GM19240 (cell line): ENCODE measurements around a stretch of chr2.

- RRBS: no CpG with 5 or more reads among the region's 2 CpGs
Measured at GRCh38 chr2:200592315-200593195, 6.7 kb downstream of the AOX1 start.

- RRBS: no CpG with 5 or more reads among the region's 5 CpGs
Measured at GRCh38 chr2:200624344-200625060, 38.7 kb downstream of the AOX1 start.

GRCh38 chr2:200712975-200713888 lies 98.5 kb upstream of the BZW1 start:
- RRBS: no CpG with 5 or more reads among the region's 19 CpGs

GRCh38 chr2:200765363-200766080 lies 46.2 kb upstream of the BZW1 start:
- RRBS: no CpG with 5 or more reads among the region's 3 CpGs

- RRBS: no CpG with 5 or more reads among the region's 3 CpGs
Measured at GRCh38 chr2:200815295-200815697, 3.6 kb downstream of the BZW1 start.

GRCh38 chr2:200832689-200833156 lies 21.0 kb downstream of the BZW1 start:
- RRBS: no CpG with 5 or more reads among the region's 3 CpGs

DNA sequence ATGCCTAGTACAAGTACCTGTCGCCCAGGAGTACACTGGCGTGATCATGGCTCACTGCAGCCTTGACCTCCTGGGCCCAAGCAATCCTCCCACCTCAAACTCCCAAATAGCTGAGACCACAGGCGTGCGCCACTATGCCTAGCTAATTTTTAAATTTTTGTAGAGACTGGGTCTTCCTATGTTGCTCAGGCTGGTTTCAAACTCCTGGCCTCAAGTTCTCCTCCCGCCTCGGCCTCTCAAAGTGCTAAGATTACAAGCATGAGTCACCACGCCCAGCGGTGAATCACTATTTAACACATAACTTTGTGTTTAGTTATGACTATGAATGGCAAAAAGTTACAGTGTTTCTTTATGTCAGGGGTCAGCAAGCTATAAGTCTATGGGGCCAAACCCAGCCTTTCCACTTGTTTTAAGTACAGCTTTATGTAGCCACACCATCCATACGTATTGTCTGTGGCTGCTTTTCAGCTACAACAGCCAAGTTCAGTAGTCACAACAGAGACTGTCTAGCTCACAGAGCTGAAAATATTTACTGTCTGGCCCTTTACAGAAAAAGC lies 18.8 kb downstream of the ORC2 start:
- RRBS: no CpG with 5 or more reads among the region's 9 CpGs

DNA sequence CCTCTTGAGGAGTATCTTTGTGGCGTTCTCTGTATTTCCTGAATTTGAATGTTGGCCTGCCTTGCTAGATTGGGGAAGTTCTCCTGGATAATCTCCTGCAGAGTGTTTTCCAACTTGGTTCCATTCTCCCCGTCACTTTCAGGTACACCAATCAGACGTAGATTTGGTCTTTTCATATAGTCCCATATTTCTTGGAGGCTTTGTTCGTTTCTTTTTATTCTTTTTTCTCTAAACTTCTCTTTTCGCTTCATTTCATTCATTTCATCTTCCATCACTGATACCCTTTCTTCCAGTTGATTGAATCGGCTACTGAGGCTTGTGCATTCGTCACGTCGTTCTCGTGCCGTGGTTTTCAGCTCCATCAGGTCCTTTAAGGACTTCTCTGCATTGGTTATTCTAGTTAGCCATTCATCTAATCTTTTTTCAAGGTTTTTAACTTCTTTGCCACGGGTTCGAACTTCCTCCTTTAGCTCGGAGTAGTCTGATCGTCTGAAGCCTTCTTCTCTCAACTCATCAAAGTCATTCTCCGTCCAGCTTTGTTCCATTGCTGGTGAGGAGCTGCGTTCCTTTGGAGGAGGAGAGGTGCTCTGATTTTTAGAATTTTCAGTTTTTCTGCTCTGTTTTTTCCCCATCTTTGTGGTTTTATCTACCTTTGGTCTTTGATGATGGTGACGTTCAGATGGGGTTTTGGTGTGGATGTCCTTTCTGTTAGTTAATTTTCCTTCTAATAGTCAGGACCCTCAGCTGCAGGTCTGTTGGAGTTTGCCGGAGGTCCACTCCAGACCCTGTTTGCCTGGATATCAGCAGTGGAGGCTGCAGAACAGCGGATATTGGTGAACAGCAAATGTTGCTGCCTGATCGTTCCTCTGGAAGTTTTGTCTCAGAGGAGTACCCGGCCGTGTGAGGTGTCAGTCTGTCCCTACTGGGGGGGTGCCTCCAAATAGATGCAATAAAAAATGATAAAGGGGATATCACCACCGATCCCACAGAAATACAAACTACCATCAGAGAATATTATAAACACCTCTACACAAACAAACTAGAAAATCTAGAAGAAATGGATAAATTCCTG lies 36.0 kb downstream of the HYCC2 start:
- RRBS: no CpG with 5 or more reads among the region's 24 CpGs

GRCh38 chr2:201056956-201057621 lies 14.4 kb downstream of the HYCC2 start:
- RRBS: no CpG with 5 or more reads among the region's 2 CpGs

GRCh38 chr2:201119189-201119796 lies 3.3 kb downstream of the CFLAR start:
- RRBS: no CpG with 5 or more reads among the region's 5 CpGs

DNA sequence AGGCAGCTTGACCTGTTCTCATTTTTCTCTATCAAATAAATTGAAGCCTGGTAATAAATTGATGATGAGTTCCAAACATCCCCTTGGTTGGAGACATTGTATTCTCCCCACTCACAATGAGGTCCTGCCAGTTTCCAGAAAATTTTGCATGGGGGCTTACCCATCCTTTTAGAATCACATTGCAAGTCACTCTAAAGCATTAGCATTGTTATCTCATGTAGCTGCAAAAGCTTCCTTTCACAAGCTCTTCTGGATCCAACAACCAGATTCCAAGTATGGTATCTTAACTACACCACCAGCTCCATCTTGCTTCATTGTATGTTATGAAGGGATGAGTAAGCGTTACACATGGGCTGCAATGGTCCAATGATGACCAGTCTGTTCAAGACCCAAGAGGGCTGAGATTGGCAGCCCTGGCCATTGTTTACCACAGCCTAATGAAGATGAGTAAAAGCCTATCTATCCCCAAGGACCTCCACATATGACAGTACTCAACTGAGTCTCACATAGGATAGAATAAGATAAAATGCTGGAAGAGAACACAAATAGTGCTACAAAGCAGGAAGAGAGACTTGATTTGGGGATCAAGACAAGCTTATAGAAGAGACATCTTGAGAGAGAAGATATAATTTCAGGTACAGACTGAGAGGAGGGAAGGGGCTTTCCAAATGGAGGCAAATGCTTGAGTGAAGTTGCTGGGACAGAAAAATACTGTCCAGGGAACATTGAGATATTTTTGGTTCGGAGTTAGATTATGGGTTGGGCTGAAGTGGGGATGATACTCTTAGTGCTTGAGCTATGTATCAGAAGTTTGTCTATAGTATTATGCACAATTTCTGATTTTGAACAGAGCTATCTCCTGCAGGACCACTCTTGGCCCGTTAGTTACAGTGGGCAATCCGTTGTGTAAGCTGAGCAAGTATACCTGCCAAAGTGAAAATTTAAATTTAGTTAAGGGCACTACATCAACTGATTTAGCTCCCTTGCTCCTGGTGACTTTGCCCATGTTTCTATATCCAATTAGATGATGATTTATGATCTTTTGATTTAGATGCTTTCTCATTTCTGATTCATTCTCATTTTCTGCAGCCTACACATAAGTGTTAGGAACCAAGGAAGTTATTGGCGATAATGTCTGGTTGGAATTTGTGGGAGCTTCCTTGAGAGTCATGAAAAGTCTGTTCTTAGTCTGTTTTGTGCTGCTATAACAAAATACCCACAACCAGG lies 6.6 kb downstream of the CFLAR start:
- RRBS: no CpG with 5 or more reads among the region's 5 CpGs

DNA sequence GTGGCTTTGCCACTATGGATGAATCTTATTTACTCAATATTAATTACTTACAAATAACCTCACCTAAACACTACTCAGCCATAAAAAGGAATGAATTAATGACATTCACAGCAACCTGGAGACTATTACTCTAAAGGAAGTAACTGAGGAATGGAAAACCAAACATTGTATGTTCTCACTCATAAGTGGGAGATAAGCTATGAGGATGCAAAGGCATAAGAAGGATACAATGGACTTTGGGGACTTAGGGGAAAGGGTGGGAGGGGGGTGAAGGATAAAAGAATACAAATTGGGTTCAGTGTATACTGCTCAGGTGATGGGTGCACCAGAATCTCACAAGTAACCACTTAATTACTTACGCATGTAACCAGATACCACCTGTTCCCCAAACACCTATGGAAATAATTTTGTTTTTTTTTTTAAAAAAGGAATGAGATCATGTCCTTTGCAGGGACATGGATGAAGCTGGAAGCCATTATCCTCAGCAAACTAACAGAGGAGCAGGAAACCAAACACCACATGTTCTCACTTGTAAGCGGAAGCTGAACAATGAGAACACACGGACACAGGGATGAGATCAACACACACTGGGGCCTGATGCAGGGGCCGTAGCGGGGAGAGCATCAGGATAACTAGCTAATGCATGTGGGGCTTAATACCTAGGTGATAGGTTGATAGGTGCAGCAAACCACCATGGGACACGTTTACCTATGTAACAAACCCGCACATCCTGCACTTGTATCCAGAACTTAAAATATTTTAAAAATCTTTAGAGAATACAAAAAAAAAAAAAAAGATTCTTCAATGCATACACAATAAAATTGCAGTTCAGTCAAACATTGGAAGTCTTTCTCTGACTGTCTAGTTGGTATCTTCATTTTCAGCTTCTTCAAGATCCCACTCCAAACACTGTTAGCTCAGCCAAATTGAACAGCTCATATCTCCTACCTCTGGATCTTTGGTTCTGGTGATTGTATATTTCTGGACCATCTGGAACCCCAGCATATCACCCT lies 11.7 kb upstream of the CASP10 start:
- RRBS: no CpG with 5 or more reads among the region's 7 CpGs

GRCh38 chr2:201263847-201264177 lies 3.5 kb downstream of the CASP8 start:
- RRBS: no CpG with 5 or more reads among the region's 2 CpGs

DNA sequence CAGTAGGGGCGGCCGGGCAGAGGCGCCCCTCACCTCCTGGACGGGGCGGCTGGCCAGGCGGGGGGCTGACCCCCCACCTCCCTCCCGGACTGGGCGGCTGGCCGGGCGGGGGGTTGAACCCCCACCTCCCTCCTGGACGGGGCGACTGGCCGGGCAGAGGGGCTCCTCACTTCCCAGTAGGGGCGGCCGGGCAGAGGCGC lies 22.7 kb downstream of the CASP8 start:
- RRBS: no CpG with 5 or more reads among the region's 16 CpGs

GRCh38 chr2:201378618-201378818 lies 21.4 kb upstream of the FLACC1 start:
- RRBS: no CpG with 5 or more reads among the region's 1 CpG

- RRBS: no CpG with 5 or more reads among the region's 6 CpGs
Measured at GRCh38 chr2:201378855-201379831, 22.0 kb upstream of the FLACC1 start.

GRCh38 chr2:201403270-201403469 lies 46.0 kb upstream of the FLACC1 start:
- RRBS: no CpG with 5 or more reads among the region's 2 CpGs

- RRBS: no CpG with 5 or more reads among the region's 6 CpGs
Measured at GRCh38 chr2:201433080-201433505, 18.2 kb downstream of the TRAK2 start.

GRCh38 chr2:201757204-201757762 lies 23.4 kb downstream of the ALS2 start:
- RRBS: no CpG with 5 or more reads among the region's 5 CpGs

- RRBS: no CpG with 5 or more reads among the region's 15 CpGs
Measured at GRCh38 chr2:201858679-201859342, 52.5 kb downstream of the CDK15 start.